Mesothelial cell of epicardium (in vitro differentiated cells): ENCODE measurements around a stretch of chr12.

GRCh38 chr12:4164317-4164449 lies 109.4 kb upstream of the CCND2 start:
- PRO-cap = no peak

GRCh38 chr12:4268452-4269160 lies 5.0 kb upstream of the CCND2 start:
- PRO-cap = unidirectional peak, plus-strand start at chr12:4268899

GRCh38 chr12:4434821-4435081 lies 10.9 kb downstream of the FGF6 start:
- PRO-cap = no peak

GRCh38 chr12:4700276-4701003 lies 19.8 kb upstream of the GALNT8 start:
- PRO-cap = no peak

GRCh38 chr12:4719036-4719461 lies 1.2 kb upstream of the GALNT8 start:
- PRO-cap = no peak

DNA sequence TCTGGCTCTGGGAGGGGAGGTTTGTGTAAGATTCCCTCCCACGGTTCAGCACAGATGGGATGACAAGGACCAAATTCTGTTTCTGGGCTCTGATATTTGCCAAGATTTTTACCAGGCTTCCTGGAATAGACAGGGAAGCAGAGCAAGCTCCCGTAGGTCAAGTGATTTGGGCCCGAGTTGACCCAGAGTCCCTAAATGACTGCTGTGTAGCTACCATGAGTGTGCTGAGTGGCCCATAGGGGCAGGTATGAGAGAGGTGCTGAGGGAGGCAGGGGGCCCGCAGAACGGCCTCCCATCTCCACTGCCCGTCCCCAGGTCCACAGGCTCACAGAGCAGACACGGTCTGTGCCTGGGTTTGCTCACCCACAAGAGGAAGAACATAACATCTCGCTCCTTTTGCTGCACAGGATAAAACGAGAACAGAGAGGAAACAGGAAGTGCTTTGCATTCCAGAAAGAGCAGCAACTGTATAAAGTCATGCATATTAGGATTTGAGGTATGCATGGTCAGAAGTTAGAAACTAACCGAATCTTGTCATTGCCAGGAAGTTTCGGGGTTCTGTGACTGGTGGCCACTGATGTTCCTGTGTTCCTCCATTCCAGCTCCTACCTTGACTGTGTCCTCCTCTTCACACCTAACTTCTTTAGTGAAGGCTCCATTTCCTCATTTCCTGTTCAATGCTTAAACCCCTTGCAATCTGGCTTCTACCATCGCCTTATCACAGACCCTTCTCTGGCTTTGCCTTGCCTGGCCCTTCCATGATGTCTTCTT lies 24.9 kb downstream of the NTF3 start:
- PRO-cap = no peak

- PRO-cap = no peak
These were observed 18.0 kb downstream of the ANO2 start for GRCh38 chr12:5927007-5927566.

DNA sequence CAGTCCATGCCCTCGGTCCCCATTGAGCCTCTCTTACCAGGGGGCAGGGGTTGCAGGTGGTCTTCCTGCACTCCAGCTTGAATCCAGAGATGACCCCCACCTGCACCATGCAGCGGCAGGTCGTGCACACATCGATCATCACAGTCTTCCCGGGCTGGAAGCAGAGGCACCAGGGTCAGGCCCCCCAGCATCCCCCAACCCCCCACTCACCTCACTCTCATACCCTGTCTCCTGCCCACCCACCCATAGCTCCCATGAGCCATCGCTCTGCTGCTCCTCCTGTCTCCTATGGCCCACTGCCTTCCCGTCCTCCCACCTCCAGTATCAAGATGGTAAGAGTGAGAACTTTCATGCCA lies 22.4 kb upstream of the ANO2 start:
- PRO-cap = no peak

DNA sequence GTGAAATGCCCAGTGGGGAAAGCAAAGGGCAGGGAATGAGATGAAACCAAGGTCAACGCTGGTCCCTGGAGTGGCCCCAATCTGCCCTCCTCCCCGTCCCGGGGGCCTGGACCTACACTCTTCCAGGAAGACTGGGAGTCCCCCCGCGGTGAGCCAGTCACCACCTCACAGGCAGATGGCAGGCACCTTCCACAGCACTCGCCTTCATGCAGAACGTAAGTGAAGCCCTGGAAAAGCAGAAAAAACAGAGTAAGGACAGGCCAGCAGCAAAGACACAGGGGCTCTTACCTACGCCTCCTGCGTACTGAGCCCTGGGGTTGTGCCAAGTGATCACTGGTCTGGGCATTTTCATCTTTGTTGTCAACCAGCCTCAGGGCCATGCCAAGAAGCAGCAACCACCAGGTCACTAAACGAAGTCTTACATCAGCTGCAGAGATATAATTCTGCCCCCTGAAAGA lies 26.5 kb upstream of the ANO2 start:
- PRO-cap = no peak

- PRO-cap = no peak
These were observed 31.0 kb upstream of the ANO2 start for GRCh38 chr12:5976070-5976468.

GRCh38 chr12:6201121-6201777 lies 1.0 kb downstream of the CD9 start:
- PRO-cap = no peak

- PRO-cap = no peak
These were observed 8.1 kb downstream of the CD9 start for GRCh38 chr12:6208161-6208738.

- PRO-cap = no peak
These were observed 43.3 kb upstream of the PLEKHG6 start for GRCh38 chr12:6266989-6267766.

- PRO-cap = no peak
These were observed 37.6 kb upstream of the PLEKHG6 start for GRCh38 chr12:6272920-6273263.

DNA sequence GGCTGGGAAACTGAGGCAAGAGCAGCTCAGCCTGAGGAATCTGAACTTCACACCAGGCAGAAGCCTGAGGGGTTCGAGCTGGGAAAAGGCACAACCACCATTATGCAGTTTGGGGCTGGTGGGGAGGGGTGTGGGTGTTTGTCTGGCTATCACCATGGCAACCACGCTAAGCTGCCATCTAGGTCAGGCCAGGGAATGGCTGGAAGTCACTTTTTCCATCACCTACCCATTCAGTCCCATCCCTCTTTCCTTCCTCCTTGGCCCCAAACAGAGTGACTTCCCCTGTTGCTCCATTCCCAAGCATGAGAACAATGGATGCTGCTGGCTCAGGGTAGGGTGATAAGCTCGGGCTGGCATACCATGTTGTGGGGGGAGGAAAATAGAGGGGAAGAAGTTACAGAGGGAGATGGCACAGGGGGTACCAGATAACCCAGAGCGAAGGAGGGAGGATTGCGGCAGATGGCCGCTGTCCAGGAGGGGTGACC lies 36.5 kb upstream of the PLEKHG6 start:
- PRO-cap = no peak

GRCh38 chr12:6292597-6292917 lies 17.9 kb upstream of the PLEKHG6 start:
- PRO-cap = no peak

GRCh38 chr12:6294786-6295580 lies 15.5 kb upstream of the PLEKHG6 start:
- PRO-cap = no peak

DNA sequence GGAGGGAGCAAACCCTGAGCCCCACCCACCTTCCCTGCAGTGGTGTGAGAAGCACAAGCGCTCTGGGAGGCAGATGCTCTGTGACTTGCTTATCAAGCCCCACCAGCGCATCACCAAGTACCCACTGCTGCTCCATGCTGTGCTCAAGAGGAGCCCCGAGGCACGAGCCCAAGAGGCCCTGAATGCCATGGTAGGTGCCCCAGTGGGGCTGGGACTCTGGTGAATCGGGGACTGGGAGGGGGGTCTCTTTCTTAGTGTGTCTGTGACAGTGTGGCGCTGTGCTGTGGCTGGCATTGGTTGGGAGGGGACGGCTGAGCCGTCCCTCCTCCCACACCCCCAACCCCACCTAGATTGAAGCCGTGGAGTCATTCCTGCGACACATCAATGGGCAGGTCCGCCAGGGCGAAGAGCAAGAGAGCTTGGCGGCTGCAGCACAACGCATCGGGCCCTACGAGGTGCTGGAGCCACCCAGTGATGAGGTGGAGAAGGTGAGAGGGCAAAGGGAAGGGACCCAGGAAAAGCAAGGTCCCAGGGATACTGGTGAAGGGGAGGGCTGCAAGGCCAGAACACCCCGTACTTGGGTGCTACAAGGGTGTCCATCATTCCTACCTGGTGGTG lies 7.1 kb downstream of the PLEKHG6 start:
- PRO-cap = no peak

- PRO-cap = no peak
These were observed 9.1 kb downstream of the TNFRSF1A start for GRCh38 chr12:6332816-6333074.

DNA sequence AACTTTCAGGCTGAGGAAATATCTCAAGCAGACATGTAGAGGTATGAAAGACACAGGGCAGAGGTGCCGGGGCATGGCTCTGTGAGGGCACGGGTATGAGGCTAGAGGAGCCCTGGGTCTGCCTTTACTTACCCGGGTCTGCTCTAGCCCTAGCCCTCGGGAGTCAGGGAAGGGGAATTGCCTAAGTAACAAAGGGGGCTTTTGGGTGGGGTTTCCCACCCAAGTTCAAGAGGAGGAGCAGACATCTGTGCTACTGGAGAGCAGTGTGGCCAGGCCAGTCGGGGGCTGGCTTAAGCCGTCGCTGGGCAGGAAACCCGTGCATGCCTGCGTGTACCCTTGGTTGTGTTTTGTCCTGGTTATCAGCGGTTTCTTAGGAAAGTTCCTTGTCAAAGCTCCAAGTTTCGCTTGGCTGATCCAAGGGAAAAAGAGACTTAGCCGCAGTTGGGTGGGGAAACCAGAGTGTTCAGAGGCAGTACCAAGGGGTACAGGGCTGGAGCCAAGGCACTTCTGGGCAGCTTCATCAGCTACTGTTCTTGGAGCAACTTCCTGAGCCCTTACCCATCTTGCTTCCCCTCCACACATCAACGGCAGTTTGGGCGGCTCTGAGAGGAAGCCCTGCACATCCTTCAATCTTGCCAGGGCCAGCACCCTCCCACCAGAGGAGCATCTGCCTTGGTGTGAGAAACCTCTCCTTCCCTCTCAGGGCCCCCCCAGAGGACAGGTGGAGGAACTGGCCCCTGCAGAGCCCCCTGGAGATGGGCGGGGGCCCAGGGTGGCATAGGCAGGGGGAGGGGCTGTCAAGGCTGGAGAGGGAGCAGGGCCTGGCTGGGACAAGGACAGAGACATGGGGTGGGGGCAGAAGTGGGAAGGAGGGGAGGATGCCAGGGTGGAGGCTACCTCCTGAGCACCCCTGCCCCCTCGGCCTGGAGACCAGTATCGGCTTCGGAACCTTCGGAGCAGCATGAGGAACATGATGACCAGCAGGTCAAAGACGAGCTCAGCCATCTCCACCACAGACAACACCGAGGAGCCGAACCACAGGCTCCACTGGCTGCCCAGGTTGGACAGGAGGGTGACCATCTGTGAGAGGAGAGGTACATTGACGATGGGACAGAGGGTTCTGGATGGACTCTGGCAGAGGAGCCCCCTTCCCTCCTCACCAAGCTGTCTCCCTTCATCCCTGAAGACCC lies 5.7 kb upstream of the TNFRSF1A start:
- PRO-cap = no peak